ENCODE results near the gene MVB12B.

DNA sequence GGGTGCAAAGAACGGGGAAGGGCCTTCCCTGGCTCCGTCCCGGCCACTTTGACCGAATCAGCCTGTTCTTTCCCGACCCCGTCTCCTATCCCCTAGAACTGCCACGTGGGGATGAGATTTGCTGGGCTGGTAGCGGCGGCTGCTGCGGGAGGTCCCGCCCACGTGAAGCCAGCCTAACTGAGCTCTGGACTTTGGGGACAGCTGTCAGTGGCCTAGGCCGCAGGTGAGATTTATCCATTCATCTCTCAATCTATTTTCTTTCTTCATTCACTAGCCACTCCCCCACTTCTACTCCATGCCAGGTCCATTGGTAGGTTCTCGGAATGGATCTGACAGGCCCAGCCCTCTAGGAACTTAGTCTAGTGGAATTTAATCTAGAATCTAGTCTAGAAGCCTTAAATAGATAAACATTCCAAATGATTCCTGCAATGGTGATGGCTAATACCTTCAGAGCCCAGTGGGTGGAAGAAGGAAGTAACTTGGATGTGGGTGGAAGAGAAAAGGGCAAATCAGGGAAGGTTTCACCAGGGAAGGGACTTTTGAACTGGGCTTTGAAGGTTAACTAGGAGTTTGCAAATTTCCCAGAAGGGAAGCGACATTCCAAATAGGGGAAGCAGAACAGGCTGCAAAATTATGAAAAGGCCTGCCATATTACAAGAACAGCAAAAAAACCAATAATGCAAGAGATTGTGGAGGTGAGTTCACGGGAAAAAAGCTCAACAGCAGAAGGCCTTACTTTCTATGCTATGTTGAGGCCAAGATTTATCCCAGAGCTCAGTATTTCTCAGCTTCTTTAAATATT, 543 bp downstream of the RABEPK start:
- PRO-cap = bidirectional peak, plus-strand start at position 114 of the sequence, minus-strand start at position 102 of the sequence

GRCh38 chr9:125315464-125316266, 54.0 kb downstream of the GAPVD1 start:
- PRO-cap = no peak

DNA sequence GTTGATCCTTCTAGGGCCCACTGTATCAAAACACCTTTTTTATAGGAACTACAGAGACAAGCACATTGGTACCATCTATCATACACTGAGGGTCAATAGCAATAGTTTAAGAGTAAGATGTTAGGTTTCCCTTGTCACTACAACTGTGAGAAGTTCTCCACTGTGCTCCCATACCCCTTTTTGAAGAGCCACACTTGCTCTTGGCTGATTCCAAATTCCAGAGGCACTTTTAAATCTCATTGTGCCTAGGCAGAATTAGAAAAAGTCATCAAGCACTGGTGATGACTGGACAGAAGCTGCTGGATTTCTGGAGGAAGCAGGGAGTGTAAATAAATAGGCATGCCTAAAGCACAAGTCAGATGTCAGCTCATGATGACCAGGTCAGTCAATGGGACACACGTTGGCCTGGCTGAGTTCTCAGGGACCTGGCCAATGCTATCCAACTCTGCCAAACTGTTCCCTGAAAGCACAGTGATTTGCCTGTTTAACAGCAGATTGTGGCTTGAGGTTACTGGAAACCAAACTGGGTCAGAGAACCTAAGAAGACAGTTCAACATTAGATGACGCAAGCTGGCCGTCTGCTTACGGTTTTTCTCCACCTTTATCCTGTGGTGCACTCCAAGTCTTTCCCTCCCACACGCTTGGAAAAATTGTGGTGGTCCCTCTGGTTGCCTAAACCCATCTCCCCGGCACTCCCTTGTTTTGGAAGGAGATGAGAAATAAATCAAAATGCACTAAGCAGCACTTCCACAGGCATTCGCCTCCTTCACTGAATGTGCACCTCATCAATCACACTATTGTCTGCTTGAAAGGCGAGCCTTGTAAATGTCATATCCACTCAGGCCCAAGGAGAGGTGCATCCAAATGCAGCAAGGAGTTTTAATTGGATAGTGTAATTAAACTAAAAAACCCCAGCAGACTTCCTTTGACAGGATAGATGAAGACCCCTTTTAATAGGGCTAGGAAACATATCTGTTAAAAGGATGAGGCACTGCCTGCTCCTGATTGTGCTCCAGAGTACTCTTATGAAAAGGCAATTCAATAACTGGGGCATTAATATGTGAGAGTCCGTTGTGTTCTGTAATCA, 199.3 kb downstream of the GAPVD1 start:
- PRO-cap = no peak

- PRO-cap = no peak
These were observed 213.8 kb downstream of the GAPVD1 start for GRCh38 chr9:125475315-125475860.

GRCh38 chr9:125486157-125487315, 220.5 kb downstream of the MAPKAP1 start:
- PRO-cap = no peak

GRCh38 chr9:125765269-125766300, 18.4 kb downstream of the PBX3 start:
- PRO-cap = no peak

DNA sequence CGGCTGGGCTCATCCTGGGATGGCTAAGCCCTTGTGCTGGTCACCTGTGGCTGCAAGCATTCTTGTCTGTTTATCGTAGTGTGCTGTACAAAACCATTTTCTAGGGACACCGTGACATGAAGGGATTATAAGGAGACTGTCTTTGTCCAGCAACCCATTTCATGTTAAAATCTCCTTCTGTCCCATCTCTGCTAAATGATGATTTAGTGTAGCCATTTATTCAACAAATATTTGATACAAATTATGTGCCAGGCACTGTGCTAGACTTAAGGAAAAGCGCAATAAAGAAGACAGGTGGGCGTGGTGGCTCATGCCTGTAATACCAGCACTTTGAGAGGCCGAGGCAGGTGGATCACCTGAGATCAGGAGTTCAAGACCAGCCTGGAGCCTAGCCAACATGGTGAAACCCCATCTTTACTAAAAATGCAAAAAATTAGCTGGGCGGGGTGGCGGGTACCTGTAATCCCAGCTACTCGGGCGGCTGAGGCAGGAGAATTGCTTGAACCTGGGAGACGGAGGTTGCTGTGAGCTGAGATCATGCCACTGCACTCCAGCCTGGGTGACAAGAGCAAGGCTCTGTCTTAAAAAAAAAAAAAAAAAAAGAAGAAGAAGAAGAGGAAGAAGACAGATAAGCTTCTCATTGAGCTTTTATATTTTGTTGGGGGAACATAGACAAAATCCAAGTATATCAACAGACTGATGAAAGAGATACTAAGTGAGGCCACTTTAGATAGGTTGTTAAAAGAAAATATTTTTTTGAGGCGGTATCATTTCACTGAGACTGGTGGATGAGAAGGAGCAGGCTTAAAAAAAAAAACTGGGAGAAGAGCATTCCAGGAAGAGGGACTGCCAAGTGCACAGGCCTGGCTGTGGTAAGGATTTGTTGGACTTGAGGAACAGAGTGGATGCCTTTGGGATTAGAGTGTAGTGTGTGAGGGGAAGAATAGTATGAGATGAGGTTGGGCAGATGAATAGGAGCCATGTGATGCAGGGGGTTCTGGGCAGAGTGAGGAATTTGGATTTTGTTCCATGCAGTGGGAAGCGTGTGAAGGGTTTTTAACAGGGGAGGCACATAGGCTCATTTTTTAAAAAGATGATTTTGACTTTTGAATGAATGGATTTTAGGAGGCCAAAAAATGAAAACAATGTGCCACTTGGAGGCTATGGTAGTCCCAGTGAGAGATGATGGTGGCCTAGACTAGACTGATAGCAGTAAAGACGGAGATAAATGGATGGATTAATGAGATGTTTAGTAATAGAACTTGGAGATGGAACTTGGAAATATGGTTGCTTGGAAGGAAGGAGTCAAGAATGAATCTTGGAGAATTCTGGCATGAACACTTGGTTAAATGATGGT, 57.7 kb downstream of the PBX3 start:
- PRO-cap = no peak

DNA sequence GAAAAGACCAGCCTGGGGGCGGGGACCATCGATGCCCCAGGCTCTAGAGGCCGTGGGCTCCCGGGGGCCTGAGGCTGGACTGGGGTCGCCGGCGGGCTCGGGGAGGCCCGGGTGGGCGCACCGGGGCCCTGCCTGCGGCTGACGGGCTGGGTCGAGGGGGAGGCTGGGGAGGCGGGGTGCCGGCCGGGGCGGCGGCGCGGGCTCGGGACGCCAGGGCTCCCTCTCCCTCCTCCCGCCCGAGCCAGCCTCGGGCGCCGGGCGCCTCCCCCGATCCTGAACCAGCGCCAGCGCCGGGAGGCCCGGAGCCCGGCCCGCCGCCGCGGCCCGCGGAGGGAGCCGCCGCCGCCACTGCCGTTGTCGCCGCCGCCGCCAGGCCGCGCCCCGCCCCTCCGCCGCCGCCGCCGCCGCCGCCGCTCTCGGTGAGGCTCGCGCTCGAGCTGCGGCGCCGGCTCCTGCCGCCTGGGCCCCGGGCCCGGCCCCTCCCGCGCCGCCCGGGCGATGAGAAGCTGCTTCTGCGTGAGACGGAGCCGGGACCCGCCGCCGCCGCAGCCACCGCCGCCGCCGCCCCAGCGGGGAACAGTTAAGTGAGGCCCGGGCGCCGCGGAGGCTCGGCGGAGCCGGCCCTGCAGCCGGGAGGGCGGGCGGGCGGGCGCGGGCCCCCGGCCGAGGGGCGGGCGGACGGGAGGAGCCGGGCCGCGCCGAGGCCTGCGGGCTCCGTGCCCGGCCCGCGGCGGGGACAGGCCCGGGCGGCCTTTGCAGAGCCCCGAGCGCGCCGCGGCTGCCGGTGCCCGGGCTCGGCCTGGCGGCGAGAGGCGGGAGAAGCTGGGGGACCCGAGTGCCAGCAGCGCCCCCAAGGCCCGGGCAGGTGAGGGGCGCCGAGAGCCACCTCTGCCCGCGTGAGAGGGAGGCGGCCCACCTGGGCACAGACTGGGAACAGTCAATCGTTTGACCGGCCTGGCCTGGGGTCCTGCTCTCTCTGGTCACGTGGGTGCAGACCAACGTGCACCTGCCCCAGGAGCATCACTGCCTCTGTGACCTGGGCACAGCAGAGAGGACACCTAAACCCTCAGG, at the start of gene MVB12B:
MVB12B (plus strand) TSS at position 398 of the 1,071 bp plus-strand sequence.
- PRO-cap = bidirectional peak, plus-strand start at position 498 of the sequence, minus-strand start at position 350 of the sequence; bidirectional peak, plus-strand start at position 684 of the sequence, minus-strand start at position 578 of the sequence; bidirectional peak, plus-strand start at position 932 of the sequence, minus-strand start at position 978 of the sequence

DNA sequence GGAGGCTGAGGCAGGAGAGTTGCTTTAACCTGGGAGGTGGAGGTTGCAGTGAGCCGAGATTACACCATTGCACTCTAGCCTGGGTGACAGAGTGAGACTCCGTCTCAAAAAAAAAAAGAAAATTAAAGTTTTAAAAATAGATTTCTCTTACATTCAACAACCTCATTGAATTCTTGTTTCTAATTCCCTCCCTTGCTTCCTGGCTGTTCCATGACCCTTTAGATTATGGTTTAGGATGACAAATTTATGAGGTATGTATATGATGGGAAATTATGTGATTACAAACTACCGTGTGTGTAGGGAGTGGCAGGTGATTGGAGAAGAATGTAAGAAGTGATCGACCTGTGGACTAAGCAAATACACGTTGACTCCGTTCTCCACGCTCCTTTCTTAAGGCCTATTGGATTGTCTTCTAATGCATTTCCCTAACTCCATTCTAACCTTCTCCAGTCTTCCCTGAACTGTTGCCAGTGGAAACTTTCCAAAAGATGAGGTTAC, 36.5 kb downstream of the MVB12B start:
- PRO-cap = no peak

GRCh38 chr9:126514035-126514769, 99.5 kb upstream of the LMX1B start:
- PRO-cap = bidirectional peak, plus-strand start at chr9:126514441, minus-strand start at chr9:126514247

DNA sequence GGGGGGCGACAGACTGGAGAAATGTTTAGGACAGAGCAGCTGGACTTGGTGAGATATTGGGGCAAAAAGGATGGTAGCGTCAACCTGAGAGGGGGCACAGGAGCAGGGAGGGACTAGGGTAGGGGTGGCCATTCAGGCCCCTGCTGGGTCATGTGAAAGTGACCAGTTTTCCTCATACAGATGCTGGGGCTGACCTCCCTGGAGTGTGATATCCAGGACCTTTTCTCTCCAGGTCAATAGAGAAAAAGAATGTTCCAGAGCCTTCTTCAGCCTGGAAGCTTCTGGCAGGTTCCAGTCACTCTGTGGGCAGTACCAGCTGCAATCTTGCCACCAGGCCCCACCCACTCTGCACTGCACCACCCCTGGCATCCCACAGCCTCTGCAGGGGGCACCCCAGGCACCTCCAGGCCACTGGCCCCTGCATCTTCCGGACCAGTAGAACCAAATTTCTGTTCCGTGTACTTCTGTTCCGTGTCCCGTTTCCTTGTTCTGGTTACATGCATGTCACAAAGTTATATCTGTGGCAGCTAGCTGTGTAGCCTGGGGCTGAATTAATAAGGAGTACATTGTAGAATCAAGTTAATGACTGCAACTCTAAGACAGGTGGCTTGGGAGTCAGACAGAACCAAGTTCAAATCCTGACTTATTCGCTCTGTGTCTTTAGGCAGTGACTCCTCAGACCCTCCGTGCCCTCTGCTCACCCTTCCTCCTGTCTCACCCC, 83.3 kb upstream of the ZBTB43 start:
- PRO-cap = no peak

DNA sequence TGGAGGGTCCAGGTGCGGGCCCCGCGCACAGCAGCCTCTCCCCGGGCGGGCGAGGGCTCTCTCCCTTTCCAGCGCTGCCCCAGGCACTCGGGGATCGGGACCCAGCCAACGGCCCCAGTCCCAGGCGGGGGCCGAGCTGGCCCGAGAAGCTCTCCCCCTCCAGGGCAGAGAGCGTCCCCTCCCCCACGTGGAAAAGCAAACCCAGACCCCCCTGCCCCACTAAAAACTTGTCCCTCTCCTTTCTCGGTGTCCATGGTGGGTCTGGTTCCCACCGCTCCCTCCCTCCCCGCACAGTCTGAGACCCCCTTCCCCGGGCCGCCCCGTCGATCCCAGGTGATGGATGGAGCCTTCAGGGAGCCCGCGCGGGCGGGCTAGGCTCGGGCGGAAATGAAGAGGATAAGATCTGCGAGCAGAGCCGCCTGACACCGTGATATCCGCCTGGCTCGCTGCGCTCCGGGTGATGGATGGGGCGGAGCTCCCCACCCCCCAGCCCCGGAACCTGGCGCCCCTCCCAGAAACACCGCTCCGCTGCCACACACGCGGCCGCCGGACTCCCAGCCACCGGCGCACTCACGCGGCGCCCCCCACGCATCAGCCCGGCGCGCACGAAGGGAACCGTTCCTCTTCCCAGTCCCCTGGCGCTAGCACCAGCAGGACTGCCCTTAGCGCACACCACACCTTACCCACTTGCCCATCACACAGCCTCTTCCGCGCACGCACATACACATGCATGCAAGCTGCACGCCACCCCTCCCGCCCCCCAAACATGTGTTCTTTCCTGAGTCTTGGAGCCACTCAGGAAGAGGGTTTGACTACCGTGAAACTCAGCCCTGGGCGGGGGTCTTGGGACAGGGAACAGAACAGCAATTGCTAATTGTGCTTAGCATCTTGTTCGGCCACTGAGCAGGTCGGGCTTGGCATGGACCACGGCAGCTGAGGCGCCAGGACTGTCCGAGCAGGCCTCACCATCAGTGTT, 81.6 kb upstream of the ZBTB43 start:
- PRO-cap = bidirectional peak, plus-strand start at position 430 of the sequence, minus-strand start at position 459 of the sequence

DNA sequence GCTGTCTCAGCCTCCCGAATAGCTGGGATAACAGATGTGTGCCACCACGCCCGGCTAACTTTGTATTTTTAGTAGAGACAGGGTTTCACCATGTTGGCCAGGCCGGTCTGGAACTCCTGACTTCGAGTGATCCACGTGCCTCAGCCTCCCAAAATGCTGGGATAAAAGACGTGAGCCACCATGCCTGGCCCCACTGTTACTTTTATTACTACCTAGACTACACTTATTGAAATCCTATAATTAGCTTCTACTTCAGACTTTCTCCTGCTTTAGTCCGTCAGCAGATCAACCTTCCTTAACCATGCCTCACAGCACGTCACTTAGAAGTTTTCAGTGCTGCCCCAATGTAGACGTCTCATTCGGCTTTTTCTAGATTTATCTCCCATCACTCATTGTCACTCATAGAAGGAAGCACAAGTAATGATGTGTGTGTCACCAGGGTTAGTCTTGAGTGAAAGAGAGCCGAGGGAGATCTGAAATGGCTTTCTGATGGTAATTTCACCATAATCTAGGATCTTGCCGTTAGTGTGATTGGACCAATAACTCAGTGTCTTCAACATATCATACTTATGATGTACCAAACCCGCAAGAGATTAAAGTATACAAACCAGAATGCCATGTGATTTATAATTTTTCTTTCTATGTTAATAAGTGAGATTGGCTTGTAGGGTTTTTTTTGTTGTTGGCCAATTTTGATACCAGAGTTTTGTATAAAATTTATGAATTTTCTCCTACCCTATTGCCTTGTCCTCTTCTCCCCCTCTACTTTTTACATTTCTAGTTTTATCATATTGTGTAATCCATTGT, 8.5 kb downstream of the ZBTB43 start:
- PRO-cap = no peak

DNA sequence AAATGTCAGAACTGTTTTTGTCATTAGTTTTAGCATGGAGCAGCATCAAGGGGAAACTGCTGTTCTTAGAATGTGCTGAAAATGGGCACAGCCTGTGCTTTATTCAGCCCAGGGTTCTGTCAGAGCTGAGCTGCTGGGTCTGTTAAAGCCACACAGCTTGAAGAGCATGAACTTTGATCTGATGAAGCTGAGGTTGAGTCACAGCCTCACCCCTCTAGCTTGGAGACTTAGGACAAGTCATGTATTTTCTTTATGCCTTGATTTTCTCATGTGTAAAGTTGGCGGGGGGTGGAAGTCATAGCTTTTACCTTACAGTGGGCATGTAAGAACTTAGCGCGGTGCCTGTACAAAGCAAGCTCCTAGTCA, 72.0 kb downstream of the RALGPS1 start:
- PRO-cap = no peak

DNA sequence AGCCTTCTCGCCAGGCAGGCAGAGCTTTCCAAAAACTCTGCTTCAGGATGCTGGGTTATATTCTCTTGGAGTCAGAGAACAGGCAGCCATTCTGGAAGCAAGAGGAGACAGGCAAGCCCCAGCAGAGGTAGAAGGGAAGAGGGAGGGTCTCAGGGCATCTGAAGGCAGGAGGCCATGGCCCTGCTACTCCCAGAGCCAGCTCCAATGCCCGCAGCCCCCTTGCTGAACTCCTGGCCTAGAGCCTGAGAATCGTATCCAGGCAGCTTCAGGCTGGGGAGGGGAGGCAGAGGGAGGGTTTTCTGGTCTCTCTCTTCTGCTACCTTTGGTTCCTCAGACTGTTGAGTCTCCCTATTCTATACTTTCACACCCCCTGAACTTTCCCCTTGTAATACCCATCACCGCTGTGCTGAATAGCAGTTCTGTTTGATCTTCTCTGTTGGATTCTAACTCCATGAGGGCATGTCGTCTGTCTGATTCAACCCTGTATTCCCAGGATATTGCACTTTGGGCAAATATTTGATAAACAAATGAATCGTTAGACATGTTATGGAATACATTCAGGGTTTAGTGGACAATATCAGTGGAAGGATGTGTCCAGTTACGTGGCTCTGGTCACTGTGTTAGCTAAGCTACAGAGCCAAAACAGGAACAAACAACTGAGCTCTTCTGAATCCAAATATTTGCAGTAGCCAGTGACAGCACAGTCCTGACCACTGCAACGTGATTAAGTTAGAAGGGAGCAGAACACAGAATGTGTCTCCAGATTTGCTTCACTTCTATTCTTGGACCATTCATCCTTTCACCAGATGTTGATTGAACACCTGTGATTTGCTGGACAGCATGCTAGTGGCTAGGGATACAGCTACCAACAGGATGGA, 13.3 kb downstream of the ANGPTL2 start:
- PRO-cap = no peak

DNA sequence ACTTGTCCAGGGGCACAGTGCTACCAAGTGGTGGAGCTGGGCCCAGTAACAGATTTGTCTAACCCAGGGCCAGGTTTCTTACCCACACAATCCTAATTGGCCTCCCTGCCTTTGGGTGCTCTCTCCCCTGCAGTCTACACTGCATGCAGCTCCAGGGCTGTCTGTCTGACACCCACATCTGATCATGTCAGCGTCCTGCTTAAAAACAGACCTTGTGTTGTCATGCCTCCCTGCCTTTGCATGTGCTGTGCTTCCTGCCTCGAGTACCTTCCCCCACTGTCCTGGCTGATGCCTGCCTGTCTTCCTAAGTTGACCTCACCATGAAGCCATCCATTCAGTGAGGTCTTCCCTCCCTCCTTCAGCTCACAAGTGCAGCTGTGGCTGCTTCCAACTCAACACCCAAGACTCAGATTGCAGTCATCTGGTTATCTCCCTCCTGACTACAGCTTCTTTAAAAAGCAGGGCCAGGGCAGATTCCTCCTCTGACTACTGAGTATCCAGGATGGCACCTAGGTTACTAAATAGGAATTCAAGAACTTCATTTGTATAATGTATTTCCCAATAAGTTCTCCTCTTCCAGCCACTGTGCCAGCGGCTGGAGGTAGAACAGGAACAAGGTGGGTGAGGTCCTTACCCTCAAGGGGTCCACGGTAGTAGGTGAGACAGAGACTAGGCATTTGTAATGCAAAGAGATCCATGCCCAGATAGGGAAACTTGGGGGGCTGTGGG, 5.4 kb downstream of the ANGPTL2 start:
- PRO-cap = no peak

DNA sequence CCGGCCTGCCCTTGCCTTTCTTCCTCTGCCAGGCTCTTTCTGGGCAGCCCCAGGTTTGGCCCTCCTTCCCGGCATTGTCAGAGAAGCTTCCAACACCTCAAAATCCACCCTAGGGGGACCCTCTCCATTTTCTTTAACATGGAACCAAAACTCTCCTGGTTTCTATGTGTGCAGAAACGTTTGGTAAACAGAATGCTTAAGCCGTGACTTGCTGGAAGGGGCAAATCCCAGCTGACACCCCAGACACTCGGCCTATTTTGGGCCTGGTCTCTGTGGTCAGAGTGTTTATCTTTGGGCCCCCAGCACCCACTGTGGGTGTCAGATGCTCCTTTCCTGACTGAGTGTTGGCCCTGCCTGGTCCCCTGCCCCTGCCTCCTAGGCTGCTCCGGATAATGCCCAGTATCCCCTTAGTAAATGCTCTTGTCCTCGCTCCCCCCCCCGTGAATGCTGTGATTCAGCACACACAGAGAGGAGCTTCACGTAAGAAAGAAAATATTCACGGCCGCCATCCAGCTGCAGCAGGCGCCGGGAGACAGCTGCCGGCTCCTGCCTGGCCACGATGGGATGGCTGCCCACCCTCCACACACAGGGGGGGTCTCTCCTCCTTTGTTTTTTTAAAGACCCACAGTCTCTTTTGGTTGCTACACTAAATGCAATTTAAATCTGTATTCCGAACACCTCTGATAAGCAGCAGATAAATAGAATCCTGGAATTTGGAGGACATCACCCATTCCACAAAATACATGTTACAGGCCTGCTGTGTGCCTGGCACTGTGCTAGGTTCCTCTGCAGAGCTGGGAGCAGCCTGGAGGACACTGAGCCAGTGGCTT, 11.4 kb upstream of the ANGPTL2 start:
- PRO-cap = unidirectional peak, minus-strand start at position 394 of the sequence

- PRO-cap = no peak
These were observed 64.0 kb upstream of the ANGPTL2 start for GRCh38 chr9:127186014-127187166.

- PRO-cap = no peak
These were observed 46.7 kb downstream of the GARNL3 start for GRCh38 chr9:127311187-127311795.

DNA sequence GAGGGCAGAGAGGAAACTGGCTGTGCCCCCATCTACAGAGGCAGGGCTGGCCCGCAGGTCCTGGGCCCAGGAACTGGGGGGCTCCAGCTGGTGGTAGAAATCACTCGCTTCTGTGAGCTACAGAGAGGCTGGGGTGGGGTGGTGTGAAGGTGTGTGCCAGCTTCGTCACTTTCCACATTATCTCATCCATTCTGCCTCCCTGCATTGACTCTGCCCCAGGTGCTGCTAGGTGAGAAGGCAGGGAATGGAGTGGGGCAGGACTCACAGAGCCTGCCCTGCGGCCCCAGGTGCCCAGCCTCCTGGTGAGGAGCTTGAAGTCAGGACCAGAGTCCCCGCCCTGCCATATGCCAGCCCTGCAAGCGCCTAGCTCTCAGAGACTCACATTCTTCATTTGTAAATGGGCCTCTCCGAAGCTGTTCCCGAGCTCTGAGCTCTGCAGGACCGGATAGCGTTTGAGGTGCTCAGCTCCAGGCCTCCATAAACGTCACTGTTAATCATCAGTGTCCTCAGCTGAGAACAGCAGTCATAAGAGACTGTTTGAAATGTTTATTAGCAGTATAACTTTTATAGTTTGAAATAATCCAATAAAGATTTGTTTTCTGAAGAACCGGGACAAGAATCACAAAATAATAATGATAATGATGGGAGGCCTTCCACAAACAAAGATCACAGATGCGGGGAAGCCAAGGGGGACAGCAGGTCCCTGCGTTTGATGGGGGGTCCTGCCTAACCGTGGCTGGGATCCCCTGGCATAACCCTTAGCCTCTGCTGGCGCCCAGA, 31.8 kb downstream of the NIBAN2 start:
- PRO-cap = bidirectional peak, plus-strand start at position 390 of the sequence, minus-strand start at position 289 of the sequence